Pulmonary artery (tissue), 1 donor: ENCODE measurements around the gene BPIFB4.

DNA sequence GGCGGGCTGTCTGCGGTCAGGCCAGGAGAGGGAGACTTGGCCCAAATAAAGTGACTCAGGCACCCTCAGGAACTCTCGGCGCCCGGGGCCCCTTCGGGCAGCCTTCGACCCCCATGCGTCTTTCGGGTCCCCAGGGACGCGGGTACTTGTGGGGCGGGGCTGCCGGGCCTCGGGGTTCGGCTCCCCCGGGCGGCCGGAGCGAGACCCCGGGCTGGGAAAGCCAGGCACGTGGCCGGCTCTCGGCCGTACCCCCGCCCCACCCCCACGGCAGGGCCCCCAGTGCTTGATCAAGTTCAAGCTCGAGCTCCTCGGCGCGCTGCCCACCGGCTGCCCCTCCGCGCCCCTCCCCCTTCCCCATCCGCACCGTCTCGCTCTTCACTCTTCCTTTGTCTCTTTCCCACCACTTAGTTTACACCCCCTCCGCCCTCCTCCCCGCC lies 101.1 kb downstream of the NOL4L start:
- PRO-cap = no peak

DNA sequence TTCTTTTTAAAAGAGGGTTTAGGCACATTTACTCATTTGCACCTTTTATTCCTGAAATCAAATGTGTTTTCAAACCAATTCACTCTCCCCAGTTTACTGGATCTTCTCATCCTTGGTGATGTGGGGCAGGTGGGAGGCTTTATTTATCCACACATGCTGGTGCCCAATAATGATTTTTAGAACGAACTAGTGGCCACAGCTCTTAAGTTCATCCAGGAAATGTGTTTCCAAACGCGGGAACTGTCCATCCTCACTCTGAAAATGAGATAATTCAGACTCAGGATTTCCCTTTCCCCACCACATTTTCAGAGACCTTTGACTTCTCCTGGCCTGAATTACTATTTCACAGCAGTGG lies 99.6 kb downstream of the NOL4L start:
- PRO-cap = no peak

DNA sequence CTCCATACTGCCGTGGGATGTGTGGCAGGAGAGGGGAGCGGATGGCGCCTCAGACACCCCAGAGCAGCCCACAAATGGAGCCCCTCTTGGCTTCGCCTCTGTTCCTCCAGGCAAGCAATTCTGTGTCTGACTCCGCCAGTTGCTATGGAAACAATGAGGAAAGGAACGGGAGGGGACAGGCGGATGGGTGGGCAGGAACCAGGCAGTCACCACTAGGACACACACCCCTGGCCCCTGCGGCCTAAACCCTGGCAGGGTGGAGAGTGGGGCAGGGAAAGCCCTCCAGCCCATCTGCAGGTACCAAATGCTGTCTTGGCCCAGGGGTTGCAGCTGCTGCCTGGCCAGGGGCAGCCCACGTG lies 66.6 kb downstream of the NOL4L start:
- PRO-cap = no peak

DNA sequence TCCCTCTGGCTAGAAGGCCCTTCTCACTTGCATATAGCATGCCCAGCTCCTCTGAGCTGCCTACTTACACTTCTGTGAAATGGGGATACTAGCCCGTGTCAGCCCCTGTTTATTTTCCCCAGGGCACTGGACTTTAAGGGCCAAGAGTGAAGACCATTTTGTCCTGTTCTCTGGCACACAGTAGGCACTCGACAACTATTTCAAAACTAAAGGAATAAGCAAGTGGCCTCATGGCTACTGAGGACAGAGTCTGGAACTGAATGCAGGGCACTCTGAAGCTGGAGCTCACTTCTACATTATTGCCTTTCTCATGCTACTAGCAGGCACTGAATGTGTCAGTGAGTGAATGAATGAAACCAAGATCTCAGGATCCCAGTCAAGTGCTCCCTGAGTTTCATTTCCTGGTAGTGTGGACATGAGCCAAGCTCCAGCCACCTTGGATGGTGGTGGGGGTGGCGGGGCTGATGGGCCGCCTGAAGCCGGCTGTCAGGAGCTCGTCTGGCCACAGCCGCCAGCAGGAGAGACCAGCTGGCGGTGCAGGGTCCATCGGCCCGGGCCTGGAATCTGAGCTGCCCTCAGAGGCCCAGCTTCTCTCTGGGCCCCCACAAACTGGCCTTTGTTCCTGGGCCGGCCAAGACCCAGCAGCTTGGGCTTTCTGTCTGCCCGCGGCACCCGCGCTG lies 43.9 kb downstream of the NOL4L start:
- PRO-cap = no peak

- PRO-cap = no peak
These were observed 7.7 kb upstream of the C20orf203 start for GRCh38 chr20:32681208-32682004.

GRCh38 chr20:32708029-32708613 lies 34.4 kb upstream of the C20orf203 start:
- PRO-cap = no peak

DNA sequence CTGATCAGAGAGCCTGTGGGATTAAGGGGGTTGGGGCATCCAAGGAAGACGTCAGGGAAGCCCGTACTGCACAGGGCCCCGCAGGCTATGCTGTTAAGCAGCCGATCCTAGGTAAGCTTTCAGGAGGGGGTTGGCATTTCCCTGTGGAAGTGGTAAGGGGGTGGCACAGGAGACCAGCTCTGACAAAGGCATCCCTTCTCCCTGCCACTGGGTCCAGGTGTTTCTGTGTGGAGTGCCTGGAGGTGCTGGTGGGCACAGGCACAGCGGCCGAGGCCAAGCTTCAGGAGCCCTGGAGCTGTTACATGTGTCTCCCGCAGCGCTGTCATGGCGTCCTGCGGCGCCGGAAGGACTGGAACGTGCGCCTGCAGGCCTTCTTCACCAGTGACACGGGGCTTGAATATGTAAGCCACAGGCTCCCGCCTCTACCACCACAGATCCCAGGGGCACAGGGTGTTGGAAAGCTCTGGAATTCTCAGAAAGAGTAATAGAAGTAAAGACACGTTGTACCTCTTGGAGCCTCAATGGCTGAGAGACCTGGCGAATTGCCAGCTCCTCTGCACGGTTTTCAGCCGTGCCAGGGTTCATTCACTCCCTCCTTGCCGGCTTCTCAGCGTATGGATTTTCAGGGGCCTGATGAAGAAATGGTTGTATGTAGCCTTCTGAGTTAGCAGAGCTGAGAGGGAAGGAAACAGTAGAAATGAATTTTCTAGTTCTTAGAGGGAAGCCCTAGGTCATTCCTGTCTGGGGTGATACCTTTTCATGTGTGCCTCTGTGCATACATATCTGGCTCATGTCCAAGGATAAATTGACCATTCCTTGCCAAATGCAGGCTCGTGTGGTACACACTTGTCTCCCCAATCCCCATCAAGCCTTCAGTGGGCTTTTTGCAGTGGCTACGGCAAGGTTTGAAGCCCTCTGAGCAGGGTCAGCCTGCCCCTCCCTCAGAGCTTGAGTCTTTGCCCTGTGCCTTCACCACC lies 21.2 kb upstream of the MAPRE1 start:
- PRO-cap = no peak

GRCh38 chr20:32820571-32821129 lies 896 bp downstream of the MAPRE1 start:
- PRO-cap = no peak

DNA sequence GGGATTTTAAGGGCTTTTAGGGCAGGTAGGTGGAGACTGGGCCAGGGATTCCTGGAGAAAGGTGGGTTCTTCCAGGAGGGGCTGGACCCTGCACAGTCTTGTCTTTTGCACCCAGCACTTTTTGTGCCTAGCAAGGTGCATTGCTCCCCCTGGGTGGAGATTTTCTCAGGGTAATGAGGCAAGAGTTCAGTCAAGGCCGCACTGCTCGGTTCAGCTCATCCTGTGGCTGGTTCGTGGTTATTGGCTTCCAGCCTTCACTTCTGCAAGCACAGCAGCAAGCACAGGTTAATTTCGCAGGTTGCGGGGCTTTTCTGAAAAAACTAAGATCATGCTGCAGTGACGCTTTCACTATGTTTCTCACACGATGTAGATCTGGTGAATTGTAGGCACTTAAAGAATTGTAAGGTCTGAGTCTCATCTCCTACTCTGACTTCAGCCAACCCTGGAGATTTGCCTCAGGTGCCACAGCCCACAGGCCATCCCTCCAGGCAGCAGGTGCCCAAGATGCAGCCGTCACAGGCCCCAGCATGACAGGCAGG lies 37.2 kb downstream of the SUN5 start:
- PRO-cap = no peak

GRCh38 chr20:33079351-33079872 lies at the start of gene BPIFB4:
Gene BPIFB4, plus strand, starts transcription at chr20:33079643.
- PRO-cap = no peak

DNA sequence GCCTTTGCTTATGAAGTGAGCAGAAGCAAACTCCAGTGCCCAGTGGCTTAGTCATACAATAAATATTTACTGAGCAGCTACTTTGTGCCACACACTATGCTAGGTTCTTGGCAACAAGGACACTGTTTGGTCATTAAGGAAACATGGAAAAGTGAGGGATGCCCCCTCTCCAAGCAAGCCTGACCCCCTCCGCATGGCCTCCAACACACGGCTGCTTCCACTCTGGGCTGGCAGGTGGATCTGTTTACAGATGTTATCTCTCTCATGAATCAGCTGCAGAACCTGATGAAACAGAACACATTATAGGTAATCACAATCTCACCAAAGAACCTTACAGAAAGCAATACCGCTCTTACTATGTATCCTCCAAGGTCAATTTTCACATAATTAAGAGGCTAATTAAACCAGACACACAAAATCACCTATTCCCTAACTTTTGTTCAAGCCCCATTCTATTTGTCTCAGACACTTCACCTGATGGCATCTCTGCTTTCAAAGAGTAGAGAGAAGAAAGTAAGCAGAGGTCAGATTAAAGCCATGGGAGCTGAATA lies 27.3 kb downstream of the CDK5RAP1 start:
- PRO-cap = no peak

DNA sequence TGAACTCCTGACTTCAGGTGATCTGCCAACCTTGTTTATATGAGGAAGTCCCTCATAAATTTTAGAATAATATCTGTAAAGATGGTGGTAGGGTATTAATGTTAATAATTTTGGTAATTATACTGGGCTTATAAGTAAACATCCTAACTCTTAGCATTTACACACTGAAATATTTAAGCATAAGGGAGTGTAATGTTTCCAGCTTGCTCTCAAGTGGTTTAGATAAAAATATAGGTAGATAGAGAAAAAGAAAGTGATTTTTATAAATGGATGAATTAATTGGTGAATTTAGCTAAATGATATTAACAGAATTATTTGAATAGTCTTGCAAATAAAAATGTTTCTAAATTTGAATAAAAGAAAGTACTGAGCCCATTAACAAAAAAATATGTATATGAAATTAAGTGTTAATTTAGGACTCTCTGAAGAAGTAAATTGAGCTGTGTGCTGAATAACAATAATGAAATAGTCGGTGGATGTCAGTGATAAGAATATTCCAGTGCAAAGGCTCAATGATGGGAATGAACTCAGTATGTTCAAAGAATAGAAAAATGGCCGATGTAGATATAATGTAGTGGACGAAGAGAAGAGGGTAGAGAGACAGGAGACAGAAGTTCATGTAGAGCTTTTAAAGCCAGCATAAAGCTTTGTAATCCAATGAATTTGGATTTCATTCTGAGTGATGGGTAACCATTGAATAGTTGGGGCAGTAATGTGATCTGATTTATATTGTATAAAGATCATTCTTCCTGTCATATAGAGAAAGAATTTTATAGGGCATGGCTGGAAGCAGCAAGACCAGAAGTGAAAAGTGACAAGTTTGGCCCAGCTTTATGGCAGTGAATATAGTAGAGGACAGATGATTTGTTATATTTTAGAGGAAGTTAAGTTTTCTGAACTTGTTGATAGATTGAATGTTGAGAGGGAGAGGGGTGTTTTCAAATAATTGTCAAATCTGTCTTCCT lies 82.5 kb downstream of the CBFA2T2 start:
- PRO-cap = no peak

- PRO-cap = no peak
These were observed 13.6 kb upstream of the C20orf144 start for GRCh38 chr20:33648426-33648967.

GRCh38 chr20:33659175-33659989 lies 2.7 kb upstream of the C20orf144 start:
- PRO-cap = no peak

GRCh38 chr20:33857959-33858294 lies 46.8 kb downstream of the CHMP4B start:
- PRO-cap = no peak

GRCh38 chr20:33859128-33859933 lies 48.2 kb downstream of the CHMP4B start:
- PRO-cap = no peak

GRCh38 chr20:33995911-33996487 lies 2.3 kb downstream of the RALY start:
- PRO-cap = no peak

GRCh38 chr20:34098053-34098698 lies 13.9 kb downstream of the EIF2S2 start:
- PRO-cap = no peak

- PRO-cap = unidirectional peak, minus-strand start at chr20:34282917
These were observed 20.5 kb downstream of the AHCY start for GRCh38 chr20:34282770-34283035.

DNA sequence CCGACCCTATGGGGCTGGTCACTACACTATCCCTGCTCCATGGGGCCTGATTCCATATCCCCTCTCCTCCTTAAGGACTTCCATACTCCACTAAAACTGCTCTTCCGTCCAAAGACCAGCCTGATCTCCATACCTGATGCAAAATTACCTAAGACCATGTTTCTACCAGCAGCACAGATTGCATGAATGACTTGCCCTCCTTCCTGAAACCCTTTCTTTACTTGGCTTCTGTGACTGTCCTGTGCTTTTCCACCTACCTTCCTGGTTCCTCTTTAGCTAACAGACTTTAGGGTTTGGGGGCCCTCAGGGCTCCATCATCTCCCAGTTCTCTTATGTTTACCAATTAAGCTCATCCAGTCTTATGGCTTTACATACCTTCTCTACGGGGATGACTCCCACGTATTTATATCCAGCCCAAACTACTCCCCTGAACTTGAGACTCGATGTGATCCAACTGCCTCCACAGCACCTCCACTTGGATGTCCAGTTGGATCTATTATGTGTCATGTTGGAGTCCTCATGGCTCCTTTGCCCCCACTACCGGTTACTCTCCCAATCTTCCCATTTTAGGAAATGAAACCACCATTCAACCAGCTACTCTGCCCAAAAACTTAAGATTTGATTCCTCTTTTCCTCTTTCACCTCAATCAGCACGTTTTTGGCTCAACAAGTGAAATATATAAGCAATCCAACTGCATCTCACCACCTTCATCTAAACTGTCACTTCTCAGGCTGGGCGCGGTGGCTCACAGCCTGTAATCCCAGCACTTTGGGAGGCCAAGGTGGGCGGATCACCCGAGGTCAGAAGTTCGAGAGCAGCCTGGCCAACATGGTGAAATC lies 3.8 kb downstream of the AHCY start:
- PRO-cap = no peak